ENCODE measurements around a stretch of chr2.

GRCh38 chr2:23386331-23387626 lies 1.8 kb downstream of the KLHL29 start:
- RRBS: 6% methylated on average over 16 of the region's 101 CpGs

- RRBS: no CpG with 5 or more reads among the region's 5 CpGs
These were observed 73.3 kb downstream of the KLHL29 start for GRCh38 chr2:23458171-23458794.

- RRBS: no CpG with 5 or more reads among the region's 19 CpGs
These were observed 128.5 kb downstream of the KLHL29 start for GRCh38 chr2:23513137-23514161.

DNA sequence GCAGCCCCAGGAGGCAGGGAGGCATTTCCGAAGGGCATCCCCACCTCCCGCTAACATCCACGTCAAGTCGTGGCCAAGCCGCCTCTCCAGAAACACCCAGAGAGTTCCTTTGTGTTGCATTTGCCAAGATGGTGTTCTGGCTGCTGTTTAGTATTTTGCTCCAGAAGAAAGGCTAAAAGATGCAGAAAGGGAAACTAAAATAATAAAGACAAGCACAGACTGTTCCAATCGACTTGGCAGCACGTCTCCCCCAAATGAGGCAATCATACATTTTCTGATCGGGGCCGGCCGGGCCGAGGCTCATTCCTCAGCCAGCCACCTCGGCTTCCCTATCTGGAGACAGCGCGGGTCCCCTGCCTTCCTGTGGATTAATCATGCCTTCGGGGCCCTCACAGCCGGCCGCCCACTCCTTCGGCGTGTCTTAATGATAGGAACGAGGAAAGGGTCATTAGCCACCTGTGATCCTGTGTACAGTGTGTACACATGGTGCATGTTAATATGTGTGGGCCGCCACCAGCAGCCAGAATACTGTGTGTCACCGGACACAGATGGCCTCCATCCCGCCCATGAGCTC lies 169.2 kb downstream of the KLHL29 start:
- RRBS: 84% methylated on average over 2 of the region's 23 CpGs

DNA sequence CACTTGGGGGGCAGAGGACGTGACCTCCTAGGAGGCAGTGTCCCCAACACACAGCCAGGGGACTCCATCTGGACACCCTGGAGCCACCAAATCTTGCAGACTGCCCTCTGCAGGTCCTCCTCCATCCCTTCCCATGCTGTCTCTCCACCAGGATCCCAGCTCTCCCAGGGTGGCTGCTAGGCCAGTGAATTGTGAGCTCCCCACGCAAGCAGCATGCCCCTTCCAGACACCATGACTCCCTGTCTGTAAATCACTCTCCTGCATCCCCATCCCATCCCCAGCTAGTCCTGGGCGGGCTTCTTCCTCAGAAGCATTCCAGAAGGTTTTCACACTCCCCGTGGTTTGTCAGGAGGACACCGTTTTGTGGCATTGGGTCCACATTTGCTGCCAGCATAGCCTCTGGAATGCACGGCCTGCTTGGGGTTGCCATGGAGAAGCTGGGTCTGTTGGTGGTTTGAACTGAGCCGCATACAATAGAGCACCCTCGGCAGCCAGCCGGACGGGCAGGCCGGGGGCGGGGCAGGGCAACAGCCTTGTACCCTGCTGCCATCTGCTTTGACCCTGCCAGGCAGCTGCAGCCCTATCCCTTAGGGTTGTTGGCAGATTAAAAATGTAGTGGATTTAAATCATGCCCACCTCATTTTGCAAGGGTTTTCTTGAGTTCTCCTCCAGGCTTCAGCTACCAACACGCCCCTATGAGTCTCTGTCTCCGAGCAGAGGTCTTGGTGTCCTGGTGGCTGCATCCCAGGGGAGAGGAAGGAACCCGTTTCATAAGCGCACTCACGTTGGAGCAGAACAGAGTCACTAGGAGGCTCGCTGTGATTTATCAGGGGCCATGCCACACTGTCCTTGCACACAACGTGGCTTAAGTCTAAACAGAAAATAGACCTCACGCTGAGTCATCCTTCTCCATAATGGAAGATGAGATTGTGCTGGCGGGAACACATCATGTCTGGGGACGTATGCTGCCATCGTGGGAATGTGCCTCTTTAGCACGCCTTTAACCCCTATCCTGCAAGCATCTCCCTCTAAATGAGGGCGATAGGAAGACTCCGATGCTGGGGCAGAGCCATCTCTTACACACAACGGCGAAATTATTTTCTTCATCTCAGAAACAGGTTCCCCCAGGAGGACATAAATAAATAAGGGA lies 211.1 kb downstream of the KLHL29 start:
- RRBS: no CpG with 5 or more reads among the region's 28 CpGs

GRCh38 chr2:23658362-23659008 lies 268.4 kb downstream of the ATAD2B start:
- RRBS: 40% methylated on average over 3 of the region's 21 CpGs

GRCh38 chr2:23757505-23758382 lies 169.2 kb downstream of the ATAD2B start:
- RRBS: no CpG with 5 or more reads among the region's 6 CpGs

DNA sequence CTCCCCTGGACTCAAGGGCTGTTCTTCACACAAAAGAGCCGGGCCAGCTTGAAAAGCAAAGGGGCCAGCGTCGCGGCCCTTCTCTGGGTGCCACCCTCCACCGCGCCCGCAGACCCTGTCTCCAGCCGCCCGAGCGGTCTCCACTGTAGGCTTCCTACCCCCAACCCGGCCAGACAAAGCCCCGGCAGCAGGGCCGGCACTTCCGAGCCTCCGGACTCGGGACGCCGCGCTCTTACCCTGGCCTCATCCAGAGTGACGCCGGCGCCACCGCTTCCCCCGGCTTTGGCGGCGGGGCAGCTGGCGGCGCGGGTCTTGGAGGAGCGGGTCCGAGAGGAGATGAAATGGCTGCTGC lies 628 bp downstream of the ATAD2B start:
- RRBS: 3% methylated on average over 17 of the region's 31 CpGs

DNA sequence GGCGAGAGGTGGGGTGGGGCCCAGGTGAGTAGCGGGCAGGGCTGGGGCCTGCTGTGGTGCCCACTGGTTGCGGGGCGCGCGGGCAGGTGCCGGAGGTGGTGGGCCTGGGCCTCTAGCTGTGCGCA lies 857 bp upstream of the SF3B6 start:
- RRBS: no CpG with 5 or more reads among the region's 8 CpGs

GRCh38 chr2:24171186-24171489 lies 3.7 kb upstream of the FAM228A start:
- RRBS: no CpG with 5 or more reads among the region's 2 CpGs

DNA sequence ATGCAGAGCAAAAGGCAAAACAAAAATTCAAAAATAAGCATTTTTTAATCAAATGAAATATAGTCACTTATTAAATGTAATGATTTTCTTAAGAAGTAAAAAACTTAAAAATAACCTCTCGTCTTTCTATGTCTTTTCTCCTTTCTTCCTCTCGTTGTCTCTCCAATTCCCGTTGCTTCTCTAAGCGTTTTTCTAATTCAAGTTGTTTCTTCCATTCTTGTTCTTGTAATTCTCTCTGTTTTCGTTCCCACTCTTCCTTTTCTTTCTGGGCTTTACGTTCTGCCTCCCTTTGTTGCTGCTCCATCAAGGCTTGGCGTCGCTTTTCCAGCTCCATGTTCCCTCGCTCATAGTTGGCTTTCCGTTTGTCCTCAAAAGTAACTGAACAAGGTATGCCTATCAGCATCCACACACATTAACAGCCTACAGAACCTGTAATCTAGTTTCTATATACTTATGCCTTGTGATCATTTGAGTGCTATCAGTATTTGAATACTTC lies 60.5 kb downstream of the ITSN2 start:
- RRBS: no CpG with 5 or more reads among the region's 10 CpGs

DNA sequence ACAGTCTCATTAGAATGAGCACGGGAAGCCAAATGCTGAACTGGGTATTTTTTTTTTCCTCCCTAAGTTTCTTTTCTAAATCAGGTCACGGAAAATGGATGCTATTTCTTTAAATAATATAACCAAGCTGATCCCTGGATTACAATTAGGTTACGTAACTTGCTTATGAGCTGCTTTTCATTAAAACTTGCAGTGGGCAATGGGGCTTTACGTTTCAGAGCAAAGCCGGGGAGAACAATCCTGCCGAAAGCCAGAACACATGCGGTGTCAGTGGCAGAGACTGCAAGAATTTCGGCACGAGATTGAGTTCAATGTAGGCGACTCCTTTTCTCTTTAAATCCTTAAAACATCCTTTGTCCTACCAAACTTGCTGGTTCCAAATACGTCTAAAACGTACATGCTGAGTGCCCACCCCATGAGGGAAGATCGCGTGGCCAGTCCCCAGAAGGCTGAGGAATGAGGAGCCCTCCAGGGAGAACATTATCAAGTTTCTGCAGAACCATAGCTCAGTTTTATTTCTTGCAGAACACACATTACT lies 36.8 kb upstream of the NCOA1 start:
- RRBS: no CpG with 5 or more reads among the region's 14 CpGs

GRCh38 chr2:24497956-24498741 lies 7.1 kb downstream of the NCOA1 start:
- RRBS: no CpG with 5 or more reads among the region's 6 CpGs

DNA sequence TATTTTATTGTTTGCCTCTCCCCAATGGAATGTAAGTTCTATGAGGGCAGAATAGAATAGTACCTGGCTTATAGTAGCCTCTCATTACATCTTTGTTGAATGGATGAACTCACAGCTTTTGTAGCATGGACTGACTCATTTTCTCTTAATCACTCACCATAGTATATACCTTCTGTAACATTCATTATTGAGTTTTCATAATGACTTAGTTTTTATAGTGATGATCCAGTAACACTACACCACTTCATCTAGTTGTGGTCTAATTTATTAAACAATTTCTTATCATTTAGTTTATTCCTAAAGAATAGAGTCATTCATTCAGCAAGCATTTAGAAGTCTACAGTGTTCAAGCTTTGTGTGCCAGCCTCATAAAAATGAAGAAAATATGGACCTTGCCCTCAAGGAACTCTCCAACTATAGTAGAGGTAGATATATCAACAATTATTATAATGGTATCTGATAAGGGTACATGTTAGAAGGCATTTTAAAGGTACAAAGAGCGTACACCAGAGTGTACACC lies 31.0 kb downstream of the NCOA1 start:
- RRBS: no CpG with 5 or more reads among the region's 1 CpG

- RRBS: no CpG with 5 or more reads among the region's 4 CpGs
These were observed 63.1 kb downstream of the NCOA1 start for GRCh38 chr2:24554014-24554624.

GRCh38 chr2:24827281-24828444 lies 34.4 kb downstream of the CENPO start:
- RRBS: no CpG with 5 or more reads among the region's 39 CpGs

DNA sequence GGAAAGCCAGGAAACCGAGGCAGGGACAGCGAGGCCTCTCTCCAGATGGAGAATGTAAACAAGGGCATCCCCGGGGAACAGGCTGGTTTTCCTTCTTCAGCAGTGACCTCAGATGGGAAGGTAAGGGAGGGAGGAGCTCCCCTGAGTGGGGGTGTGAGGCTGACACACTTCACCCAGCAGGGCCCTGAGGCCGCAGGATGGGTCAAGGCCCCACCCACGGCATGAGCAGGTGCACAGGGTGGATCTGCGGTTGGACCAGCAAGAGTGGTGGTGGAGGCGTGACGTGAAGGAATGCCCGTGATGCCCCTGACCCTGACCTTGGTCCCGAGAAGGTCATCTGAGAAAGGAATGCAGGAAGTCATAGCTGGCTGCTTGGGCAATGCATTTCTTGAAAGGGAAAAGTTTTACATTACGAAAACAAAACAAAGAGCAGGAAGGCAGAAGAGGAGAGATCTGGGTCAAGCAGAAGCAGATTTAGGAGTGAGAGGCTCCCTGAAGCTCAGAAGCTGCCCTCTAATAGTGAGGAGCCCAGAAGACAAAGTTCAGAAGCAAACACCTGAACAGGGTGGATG lies 48.1 kb downstream of the ADCY3 start:
- RRBS: no CpG with 5 or more reads among the region's 11 CpGs

GRCh38 chr2:24883809-24884301 lies 36.2 kb downstream of the ADCY3 start:
- RRBS: no CpG with 5 or more reads among the region's 4 CpGs

DNA sequence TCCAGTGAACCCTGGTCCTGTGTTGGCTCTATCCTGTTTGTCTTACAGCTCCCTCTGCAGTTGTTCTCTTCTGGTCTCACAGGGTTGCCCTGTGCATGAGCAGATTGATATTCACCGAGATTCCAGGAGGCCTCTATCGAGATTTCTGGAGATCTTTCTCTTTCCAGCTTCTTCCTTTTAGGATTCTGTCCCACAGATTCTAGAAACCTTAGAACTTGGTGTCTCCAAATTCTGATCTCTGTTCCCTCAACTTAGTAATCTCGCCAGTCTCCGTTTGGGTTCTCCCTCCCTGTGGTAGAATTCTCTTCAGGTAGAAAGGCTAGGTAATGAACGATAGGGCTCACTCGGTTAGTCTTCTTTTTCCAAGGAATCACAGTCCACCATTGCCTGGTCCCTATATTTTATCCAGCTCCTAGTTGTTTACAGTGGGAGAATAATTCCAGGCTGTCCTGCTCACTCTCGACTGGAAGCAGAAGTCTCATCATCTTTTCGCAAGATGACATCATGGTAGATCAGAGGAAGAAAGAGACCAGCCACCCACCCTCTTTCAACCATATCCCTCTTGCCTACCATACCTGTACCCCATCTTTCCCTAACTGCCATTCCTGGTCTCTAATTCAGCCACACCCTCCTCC lies 23.3 kb downstream of the ADCY3 start:
- RRBS: no CpG with 5 or more reads among the region's 8 CpGs

- RRBS: no CpG with 5 or more reads among the region's 7 CpGs
These were observed 7.8 kb downstream of the ADCY3 start for GRCh38 chr2:24912195-24912718.